Diencephalon (tissue), 2 donors: ENCODE results near the gene ZNF684.

GRCh38 chr1:39733020-39733686 lies 5.5 kb upstream of the PPIE start:
- RAMPAGE, long total RNA = no peak

GRCh38 chr1:39845290-39846250 lies 37.7 kb downstream of the TRIT1 start:
- RAMPAGE, long total RNA = no peak

DNA sequence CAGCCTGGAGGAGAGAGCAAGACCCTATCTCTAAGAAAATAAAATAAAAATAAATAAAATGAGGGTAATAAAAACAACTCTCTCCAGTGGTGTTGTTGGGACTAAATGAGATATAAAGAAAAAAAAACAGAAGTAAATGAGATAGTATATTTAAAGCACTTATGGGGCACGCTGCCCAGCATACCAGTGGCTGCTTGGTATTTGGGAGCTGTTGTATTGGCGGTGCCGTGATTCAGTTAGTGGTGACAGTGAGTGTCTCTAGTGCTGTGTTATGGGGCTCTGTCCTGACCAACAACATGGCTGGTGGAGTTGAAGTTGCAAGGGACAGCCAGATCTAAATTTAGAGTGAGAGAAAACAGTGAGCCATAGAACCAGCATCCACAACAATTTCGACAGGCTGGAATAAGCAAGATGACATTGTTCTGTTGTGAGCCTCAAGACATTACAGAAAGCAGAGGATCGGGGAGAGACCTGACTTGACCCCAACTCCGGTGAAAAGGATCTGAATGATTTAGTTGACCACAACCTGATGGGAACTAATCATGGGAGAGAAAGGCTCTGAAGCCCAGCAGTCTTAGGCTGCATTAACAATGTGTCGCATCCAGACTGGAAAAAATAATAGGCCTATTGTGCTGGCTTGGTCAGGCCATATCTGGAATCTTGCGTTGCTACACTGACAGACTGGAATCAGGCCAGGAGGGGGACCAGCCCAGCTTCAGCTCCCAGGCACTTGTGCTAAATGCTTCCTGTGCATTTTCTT lies 2.4 kb upstream of the MFSD2A start:
- RAMPAGE, long total RNA = no peak

GRCh38 chr1:39966158-39966815 lies 11.3 kb downstream of the MFSD2A start:
- RAMPAGE, long total RNA = no peak

DNA sequence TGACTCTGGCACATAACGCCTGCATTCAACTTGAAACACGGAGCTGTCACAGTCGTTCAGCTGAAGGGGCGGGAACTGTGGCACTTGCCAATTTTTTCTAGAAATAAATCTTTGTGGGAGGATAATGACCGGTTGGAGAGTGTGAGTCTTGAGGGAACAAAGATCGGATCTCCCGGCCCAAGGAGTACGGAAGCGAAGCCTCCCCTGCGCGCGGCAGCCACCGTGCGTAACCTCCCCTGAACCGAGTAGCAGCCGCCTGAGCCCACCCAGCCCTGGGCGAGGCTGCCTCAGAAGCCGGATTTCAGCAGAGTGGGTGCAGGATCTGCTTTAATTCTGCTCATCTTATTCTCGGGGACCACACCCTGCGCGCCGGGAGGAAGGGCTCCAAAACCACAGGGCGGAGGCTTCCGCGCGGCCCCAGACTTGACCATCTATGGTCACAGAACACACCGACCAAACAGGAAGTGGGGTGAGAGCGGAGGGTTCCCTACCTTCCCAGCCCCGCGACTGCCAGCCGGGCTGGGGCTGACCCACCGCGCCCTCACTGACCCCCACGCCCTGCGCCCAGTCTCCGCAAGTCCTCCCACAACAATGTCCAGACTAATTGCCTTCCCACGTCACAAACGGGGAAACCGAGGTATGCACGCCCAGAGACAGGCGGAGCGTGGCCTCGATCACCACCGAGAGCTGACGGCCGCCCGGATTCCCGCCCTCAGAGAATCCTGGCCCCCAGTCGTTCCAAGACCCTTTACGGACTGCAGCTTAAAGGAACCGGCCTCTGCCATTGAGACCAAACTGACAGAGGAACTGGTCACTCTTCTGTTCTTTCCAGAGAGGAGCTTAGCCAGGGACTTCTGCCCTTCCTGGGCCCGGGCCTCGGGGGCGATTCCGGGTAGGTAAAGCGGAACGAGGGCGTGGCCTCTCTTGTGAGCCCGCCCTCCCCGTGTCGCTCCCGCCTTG lies 673 bp upstream of the CAP1 start:
- RAMPAGE, long total RNA = no peak

DNA sequence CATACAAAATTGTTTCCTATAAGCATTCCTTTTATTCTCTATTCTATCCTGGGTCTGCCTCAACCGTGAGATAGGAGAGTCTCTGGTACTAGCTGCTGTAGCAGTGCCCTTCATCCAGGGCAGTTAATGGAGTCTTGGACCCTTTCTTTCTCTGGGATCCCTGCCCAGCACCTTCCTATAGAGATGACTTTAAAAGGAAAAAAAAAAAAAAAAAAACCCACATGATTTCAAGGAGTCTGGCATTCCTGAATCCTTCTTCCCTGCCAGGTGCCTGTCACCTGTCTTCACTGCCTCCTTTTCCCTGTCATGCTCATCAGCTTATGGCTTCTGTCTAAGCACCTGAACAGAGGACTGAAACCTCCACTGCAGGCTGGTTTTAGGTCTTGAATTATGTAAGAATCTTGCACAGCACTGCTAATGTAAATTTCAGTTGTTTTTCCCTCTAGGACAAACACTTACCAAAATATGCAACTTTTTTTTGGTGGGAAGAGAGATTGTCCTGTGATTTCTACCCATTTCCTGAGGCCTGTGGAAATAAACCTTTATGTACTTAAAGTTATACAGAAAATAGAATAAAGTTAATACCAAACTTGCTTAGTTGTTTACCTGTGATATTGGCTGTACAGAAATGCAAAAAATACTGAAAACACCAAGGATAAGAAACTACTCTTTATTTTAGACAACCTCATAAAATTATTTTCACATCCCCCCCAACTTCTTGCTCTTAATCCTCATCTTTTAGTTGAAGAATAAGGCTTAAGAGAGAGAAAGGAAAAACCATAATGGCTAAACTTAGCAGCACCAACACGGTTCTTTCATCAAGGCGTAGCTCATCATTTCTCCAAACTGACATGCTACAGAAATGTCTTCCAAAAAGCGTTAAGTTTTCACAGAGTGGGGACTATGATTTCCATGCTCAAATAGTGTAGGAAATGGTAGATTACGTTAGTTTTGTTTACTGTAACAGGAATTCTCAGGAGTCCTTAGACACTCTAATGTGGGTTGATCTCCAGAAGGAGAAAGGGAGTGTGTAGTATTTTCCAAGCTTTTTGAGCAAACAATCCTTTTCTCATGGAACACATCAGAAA lies 24.7 kb downstream of the PPT1 start:
- RAMPAGE, long total RNA = no peak

- RAMPAGE, long total RNA = no peak
These were observed 9.7 kb downstream of the ZMPSTE24 start for GRCh38 chr1:40267634-40268292.

- RAMPAGE, long total RNA = no peak
These were observed 21.6 kb upstream of the COL9A2 start for GRCh38 chr1:40338709-40339092.

DNA sequence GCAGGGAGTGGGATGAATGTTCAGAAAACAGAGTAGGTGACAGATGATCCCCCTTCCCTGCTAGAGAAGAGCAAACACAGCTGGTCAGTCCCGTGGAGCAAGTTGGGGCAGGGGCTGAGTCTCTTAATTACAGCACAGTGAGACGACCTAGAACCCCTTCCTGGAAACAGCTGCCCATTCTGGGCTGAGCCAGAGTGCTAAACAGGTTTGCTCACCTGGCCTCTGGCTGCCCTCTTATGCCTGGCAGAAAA lies 22.3 kb upstream of the COL9A2 start:
- RAMPAGE, long total RNA = no peak

DNA sequence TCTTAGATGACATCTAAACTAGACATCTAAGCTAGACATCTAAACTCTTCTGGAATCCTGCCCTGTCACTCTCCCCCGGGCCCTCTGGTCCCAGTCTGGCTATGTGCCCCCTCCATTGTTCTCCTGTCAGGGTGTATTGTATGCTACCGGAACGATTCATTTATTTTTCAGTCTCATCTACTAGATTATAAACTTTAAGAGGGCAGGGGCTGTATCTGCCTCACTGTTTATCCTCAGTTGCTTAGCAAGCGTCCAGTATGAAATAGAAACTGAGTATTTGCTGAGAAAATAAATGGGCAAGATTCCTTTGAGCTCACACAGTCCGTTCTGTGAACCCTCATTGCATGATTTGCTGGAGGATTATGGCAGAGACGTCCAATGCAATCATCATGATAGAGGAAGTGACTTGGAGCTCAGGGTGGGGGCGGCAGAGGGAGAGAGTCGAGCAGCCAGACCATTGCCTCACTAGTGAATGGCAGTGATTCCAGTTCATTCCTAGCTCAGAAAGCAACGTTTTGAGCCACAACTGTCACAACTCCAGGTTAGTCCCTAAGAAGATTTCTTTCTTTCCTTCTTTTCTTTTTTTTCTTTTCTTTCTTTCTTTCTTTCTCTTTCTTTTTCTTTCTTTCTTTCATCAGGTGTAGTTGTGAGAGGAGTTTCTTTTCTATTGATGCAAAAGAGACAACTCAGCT lies 27.4 kb upstream of the COL9A2 start:
- RAMPAGE, long total RNA = no peak

DNA sequence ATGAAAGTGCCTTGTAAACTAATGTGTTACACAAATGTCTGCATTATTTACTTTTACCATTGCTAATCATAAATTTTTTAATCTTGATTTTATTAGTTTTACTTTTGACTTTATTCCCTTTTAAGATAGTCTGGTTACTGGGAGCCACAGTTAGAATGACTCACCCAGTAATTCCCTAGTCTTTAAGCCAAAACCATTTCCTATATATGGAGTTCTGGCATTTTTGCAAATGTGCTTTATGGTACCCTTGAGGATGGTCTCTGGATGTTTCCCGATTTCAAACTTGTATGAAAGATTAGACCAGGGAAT lies 6.5 kb downstream of the SMAP2 start:
- RAMPAGE, long total RNA = no peak

DNA sequence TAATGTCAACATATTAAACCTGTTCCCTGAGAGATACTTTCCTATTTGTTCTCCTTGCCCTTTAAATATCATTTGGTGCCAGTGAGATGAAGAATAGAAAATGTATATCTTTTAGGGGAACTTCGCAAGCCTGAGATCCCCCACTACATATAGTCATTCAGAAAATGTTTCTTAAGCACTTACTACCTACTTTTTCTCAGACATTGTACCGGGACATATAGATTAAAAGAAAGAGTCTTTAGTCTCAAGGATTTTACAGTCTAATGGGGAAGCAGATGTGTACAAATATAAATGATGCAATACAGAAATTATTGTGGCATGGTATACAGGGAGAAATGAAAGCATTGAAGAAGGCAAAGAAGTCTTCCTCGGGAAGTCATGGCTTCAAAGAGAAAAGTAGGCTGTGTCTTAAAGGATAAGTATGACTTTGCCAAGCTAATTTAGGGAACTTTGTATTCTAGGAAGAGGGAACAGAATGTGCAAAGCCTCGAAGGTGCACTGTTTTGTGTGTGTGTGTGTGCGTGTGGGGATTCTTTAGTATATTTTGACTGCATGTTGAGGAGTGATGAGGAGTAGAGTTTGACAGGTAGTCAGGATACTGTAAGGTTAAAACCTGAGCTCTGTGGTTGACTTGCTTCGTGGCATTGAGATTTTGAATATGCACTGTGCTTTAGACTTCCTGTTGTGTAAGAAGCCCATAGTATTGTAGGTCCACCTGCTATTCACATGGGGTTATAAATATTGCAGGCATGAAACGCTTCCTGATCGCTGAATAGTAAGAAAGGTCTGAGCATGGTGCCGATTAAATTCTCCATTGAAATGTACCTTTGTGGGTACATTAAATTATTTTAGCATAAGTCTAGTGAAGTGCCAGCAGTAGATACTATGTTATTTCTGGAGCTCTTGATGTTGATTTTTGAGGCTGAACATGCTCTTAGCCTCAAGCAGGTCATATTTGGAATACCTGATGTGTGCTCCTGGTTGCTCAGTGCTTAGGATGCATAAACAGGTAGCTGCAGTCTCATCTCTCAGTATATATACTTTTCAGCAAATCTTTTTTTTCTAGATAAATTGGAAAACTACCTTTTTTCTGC lies 7.9 kb downstream of the SMAP2 start:
- RAMPAGE, long total RNA = no peak

DNA sequence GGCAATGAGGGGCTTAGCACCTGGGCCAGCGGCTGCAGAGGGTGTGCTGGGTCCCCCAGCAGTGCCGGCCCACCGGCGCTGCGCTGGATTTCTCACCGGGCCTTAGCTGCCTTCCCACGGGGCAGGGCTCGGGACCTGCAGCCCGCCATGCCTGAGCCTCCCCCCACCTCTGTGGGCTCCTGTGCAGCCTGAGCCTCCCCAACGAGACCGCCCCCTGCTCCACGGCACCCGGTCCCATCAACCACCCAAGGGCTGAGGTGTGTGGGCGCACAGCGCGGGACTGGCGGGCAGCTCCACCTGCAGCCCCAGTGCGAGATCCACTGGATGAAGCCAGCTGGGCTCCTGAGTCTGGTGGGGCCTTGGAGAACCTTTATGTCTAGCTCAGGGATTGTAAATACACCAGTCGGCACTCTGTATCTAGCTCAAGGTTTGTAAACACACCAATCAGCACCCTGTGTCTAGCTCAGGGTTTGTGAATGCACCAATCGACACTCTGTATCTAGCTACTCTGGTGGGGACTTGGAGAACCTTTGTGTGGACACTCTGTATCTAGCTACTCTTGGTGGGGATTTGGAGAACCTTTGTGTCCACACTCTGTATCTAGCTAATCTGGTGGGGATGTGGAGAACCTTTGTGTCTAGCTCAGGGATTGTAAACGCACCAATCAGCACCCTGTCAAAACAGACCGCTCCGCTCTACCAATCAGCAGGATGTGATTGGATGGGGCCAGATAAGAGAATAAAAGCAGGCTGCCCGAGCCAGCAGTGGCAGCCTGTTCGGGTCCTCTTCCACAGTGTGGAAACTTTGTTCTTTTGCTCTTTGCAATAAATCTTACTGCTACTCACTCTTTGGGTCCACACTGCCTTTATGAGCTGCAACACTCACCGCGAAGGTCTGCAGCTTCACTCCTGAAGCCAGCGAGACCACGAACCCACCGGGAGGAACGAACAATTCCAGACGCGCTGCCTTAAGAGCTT lies 14.7 kb downstream of the SMAP2 start:
- RAMPAGE, long total RNA = no peak

GRCh38 chr1:40389290-40389810 lies 15.8 kb downstream of the SMAP2 start:
- RAMPAGE, long total RNA = no peak

GRCh38 chr1:40531204-40532377 lies at the start of gene ZNF684:
TSS of gene ZNF684 (plus strand) at chr1:40531637.
- RAMPAGE, long total RNA = start-site peak on the plus strand at chr1:40531569-40531653, 88 and 124 reads in 2 replicates

DNA sequence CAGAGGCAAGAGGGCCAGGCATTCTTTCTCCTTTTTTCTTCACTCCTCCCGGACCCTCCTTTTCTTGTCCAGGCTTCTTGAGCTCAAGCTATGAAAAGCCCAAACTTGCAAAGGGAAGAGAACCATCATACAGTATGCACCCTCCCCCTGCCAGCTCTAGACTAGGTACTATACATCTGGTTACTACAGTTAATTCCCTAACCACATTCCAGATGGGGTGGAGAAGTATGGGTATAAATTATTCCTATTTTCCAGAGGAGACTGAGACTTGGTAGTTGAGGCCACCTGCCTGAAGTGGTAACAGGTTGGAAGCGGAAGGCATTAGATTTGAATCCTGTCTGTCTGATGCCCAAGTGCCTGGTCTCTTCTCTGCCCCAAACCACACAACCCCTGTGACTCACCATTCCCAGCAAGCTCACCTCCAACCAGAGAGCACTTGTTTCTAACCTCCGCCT lies 2.9 kb downstream of the RIMS3 start:
- RAMPAGE, long total RNA = no peak

DNA sequence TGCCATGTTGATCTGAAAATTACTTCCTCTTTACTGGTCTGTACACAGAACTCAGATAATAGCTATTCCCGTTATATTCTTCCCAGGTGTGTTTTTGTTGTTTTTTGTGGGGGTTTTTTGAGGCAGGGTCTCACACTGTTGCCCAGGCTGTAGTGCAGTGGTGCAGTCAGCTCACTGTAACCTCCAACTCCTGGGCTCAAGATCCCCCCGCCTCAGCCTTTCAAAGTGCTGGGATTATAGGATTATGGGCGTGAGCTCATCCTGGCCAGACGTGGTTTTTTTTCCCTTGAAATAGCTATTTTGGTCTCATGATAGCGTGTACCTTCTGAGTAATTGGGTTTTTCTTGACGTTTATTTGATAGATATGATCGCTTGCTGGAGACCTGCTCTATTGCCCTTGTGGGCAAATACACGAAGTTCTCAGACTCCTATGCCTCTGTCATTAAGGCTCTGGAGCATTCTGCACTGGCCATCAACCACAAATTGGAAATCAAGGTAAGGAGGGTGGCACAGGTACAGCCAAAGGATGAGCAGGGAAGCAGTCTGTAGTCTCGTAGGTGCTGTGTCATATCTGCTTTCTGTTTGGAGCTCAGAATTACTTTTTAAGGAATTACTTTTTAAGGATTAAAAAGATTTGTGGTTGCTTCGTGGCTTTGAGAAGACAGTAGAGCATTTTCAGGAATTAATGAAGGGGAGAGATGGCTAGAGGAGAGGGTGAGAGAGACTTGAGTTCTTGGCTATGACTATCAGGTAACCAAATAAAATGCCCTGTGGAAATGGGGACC lies 17.7 kb downstream of the CTPS1 start:
- RAMPAGE, long total RNA = no peak

GRCh38 chr1:41001921-41002522 lies 19.5 kb downstream of the SLFNL1 start:
- RAMPAGE, long total RNA = no peak

DNA sequence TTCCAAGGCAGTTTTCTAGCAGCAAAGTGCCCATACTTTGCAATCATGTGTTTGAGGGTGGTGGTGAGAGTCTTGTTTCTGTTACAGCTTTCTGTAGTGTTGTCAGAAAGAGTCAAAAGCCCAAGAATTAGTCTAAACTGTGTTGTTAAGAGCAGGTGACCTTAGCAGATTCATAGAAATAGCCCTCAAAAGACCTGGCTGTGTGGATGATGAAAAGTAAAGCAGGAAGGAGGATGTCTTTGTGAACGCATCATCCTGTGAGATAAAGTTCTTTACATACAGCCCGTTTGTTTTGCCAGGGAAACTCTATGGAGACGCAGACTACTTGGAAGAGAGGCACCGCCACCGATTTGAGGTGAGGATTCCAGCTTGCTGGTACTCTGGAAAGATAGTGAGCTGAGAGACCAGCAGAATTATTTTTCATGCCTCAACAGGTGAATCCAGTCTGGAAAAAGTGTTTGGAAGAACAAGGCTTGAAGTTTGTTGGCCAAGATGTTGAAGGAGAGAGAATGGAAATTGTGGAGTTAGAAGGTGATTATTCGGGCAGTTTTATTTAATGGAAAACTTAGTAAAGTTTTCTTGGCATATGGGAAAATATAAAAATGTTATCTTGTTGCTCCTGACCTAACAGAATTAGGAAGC lies 13.0 kb downstream of the SLFNL1 start:
- RAMPAGE, long total RNA = no peak

DNA sequence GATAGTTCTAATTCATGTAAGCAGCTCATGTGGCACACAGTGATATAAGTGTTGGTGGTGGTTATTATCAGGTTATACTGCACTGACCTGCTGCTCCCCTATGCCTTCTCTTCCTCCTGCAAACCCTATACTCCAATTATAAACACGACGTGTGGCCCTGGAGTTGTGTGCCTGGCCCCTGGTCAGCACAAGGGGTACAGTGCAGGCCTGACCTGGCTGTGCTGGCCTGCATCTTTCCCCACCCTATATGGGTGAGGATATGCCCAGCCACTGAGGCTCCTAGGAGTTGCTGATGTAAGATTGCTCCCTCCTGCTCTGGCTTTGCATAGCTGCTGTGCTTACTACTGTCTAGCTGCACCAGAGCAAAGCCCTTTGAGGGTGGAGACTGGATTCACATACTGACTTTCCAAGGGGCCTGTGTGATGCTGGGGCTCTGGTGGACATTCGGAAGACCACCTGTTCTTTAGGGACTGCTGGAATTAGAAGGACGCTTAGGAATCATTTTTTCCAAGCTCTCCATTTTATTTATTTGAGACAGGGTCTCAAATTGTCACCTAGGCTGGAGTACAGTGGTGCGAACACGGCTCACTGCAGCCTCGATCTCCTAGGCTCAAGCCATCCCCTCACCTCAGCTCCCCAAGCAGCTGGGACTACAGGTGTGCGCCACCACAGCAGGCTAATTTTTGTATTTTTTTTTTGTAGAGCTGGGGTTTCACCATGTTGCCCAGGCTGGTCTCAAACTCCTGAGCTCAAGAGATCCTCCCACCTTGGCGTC lies 4.9 kb upstream of the SLFNL1 start:
- RAMPAGE, long total RNA = no peak